ENCODE measurements around a stretch of chr3.

DNA sequence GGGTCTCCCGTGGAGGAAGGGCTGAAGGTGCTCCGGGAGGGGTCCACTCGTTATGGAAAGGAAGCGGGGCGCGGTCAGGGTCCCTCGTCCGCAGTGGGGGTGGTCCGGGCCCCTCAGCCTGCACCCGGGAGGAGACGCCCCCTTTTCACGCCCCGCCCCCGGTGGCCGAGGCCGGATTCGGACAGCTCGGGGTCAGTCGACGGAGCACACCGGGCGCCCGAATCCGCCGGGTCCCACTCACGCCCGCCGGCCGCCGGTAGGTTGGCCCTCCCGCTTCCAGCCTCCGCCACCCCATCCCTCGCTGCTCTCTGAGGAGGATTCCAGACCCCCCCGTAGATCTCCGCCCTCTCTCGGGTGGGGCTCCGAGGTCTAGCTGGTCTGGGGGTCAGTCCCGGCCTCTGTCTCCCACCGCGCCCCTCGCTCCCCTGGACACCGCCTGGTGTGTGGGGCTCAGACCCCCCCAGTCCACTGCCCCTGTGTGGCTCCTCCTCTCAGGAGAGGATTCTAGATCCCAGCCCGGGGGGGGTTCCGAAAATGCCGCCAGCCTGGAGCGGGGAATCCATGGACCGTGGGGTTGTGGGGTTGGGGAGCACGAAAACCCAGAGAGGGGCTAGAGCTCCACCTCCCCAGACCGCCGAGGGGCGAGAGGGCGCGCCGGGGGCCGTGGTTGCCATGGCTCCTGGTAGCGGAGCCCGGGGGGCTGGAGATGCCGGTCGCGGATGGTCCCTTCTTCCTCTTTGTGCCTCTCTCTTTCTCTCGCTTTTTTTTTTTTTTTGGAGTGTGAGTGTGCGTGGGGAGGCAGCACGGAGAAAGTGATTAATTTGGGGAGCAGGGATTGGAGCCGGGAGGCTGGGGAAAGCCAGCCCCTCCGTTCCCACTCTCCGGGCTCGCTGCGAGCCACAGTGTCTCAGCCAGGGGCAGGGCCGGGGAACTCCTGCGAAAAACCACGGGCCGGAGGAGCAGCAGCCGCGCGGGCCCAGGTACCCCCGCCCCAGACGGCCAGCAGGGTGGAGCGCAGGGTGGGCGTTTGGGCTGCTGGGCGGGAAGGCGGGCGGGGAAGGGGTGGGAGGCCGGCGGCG, 889 bp downstream of the CHL1 start:
- PRO-cap, 8 experiments, result no peak in any of the 8 experiments

DNA sequence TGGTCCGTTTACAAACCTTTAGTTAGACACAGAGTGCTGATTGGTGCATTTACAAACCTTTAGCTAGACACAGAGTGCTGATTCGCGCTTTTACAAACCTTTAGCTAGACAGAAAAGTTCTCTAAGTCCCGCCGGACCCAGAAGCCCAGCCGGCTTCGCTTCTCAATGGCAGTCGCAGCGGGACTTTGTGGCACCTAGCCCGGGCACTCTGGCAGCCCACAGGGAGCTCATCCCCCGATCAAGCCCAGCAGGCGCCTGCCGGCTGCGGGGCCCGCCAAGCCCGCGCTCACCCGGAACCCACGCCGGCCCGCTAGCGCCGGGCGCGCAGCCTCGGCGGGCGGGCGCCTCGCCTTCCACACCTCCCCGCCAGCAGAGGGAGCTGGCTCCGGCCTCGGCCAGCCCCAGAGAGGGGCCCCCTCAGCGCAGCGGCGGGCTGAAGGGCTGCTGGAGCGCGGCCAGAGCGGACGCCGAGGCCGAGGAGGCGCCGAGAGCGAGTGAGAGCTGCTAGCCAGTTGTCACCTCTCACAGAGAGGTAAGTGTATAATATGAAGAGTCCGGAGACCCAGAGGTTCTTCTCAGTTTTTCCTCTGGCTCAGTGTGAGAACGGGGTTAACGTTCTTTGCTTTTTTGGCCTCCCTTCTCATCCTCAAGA, 339.4 kb downstream of the CHL1 start:
- PRO-cap, 8 experiments, result no peak in any of the 8 experiments

GRCh38 chr3:2099685-2100121, 1.0 kb downstream of the CNTN4 start:
- PRO-cap, 8 experiments, result no peak in any of the 8 experiments

DNA sequence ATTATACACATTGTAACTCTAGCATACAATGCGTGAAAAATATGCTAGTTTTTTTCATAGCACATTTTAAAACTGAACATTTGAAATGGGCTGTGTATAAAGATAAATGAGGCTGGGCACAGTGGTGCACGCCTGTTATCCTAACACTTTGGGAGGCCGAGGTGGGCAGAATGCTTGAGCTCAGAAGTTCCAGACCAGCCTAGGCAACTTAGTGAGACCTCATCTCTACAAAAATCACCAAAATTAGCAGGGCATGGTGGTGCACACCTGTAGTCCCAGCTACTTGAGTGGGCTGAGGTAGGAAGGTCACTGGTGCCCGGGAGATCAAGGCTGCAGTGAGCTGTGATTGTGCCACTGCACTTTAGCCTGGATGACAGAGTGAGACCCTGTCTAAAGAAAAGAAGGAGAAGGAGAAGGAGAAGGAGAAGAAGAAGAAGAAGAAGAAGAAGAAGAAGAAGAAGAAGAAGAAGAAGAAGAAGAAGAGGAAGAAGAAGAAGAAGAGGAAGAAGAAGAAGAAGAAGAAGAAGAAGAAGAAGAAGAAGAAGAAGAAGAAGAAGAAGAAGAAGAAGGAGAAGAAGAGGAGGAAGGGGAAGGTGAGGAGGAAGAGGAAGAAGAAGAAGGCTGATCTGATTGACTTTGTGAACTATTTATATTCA, 188.7 kb downstream of the CNTN4 start:
- PRO-cap, 8 experiments, result no peak in any of the 8 experiments

DNA sequence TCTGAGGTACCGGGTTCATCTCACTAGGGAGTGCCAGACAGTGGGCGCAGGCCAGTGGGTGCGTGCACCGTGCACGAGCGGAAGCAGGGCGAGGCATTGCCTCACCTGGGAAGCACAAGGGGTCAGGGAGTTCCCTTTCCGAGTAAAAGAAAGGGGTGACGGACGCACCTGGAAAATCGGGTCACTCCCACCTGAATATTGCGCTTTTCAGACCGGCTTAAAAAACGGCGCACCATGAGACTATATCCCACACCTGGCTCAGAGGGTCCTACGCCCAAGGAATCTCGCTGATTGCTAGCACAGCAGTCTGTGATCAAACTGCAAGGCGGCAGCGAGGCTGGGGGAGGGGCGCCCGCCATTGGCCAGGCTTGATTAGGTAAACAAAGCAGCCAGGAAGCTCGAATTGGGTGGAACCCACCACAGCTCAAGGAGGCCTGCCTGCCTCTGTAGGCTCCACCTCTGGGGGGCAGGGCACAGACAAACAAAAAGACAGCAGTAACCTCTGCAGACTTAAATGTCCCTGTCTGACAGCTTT, 49.8 kb upstream of the SETMAR start:
- PRO-cap, 8 experiments, result peak in 1 of 8 experiments; most common plus-strand start position 145 of the sequence (in 1)

DNA sequence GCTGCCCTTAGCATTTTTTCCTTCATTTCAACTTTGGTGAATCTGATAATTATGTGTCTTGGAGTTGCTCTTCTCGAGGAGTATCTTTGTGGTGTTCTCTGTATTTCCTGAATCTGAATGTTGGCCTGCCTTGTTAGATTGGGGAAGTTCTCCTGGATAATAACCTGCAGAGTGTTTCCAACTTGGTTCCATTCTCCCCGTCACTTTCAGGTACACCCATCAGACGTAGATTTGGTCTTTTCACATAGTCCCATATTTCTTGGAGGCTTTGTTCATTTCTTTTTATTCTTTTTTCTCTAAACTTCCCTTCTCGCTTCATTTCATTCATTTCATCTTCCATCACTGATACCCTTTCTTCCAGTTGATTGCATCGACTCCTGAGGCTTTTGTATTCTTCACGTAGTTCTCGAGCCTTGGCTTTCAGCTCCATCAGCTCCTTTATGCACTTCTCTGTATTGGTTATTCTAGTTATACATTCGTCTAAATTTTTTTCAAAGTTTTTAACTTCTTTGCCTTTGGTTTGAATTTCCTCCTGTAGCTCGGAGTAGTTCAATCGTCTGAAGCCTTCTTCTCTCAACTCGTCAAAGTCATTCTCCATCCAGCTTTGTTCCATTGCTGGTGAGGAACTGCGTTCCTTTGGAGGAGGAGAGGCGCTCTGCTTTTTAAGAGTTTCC, 63.1 kb downstream of the SETMAR start:
- PRO-cap, 8 experiments, result no peak in any of the 8 experiments

DNA sequence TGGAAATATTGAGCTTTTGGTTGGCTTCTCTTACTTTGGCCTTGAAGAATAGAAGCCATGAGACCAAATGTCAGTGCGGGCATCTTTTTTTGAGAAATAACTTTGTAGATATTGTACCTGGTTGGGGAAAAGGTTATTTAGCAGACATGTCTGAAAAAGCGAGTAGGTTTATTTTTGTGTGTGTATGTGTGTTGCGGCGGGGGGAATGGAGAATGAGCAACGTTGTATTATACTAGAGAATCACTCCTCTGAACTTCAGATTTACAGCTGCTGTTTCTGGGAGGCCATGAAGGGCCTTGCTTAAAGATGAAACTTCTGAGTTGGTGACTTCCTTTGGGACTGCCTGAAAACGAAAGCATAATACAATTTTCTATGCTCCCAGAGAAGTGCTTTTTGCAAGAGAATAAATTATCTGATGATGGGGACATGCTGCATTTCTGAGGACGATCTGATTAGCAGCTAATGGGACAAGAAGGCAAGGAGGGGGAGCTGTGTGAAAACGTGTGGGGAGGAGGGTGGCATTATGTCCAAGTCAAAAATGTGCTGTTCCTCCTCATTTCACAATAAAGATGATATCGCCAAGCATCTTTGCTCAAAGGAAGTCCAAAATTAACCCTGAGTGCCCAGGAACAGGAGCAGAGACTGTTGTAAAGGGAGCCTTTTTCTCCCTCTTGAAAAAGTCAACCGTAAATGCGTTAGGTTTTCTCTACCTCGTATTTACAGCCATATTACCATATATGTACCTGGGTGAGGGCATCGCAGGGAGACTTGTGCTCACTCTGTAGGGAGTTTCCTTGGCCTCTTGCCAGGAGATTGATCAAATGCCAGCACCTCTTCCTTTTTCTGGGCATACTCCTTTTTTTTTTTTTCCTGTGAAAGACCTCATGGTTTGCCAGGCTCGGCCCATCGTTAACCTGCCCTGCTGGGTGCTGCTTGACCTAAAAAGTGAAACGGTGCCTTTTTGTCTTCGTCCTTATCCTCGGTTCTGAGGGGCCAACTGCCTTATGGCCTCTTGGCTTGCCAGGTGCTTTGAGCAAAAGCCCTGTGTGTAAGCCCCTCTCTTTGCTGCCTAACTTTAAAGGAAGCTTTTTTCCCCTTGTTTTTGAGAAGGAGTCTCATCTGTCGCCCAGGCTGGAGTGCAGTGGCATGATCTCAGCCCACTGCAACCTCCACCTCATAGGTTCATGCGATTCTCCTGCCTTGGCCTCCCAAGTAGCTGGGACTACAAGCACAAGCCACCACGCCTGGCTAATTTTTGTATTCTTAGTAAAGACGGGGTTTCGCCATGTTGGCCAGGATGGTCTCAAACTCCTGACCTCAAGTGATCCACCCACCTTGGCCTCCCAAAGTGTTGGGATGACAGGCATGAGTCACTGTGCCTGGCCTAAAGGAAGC, 11.5 kb downstream of the ITPR1 start:
- PRO-cap, 8 experiments, result no peak in any of the 8 experiments

DNA sequence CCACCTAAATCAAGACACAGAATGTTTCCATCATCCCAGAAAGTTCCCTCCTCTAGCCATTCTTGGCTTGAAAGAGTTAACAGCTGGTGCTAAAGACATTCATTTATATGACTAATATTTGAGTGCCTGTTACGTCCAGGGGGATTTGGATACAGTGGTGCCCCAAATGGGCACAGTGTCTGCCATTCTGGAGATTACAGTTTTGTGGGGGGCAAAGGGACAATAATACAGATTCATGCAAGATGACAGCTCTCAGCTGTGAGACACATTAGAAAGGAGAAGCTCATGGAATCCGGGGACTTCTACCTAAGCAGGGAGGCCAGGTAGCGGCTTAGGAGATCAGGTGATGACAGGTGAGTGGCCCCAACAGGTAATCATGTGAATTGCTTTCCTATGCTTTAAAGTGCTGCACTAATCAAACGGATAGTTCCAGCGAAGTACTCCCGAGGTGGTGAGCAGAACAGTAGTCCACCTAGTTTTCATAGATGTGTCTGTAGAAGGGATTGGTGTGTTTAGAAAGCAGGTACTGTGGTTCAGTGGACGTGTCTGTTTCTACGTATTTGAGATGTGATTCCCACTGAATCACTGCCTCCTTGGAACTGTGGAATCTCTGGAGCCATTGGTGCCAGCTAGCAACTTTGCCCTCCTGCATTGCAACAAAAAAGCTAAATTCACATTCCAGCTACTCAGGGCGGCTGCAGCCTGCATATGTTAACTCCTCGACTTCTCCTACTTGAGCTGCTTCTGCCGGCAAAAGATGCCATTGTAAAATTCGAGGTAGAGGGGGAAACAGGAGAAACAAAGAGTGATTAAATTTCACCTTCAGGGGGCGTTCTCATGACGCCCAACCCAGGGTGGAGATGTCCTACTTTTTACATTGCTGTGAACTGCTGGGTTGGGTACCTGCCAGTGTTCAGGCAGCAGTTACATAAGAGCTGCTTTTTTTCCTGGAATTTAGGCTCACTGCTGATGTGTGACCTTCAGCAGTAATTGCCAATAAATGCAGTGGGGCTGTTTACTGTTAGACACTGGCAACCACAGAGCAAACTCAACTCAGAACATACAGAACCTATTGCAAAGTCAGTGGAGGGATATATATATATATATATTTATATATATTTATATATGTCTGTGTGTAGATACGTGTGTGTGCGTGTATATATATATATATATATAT, 227.3 kb downstream of the ITPR1 start:
- PRO-cap, 8 experiments, result no peak in any of the 8 experiments

DNA sequence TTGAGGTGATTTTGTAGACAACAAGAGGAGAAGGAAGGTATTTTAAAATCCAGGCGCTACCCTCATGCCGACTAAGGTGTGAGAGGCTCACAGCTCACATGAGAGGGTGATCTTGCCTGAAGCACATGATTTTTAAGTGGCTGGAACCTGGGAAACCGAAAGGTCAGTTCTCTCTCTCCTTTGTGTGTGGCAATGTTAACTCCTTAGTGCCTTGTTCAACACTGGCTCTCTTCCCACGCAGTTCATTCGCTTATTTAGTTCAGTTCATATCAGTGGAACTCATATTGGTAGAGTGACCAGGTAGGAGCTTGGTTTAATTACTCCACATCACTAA, 236.2 kb downstream of the ITPR1 start:
- PRO-cap, 8 experiments, result no peak in any of the 8 experiments

DNA sequence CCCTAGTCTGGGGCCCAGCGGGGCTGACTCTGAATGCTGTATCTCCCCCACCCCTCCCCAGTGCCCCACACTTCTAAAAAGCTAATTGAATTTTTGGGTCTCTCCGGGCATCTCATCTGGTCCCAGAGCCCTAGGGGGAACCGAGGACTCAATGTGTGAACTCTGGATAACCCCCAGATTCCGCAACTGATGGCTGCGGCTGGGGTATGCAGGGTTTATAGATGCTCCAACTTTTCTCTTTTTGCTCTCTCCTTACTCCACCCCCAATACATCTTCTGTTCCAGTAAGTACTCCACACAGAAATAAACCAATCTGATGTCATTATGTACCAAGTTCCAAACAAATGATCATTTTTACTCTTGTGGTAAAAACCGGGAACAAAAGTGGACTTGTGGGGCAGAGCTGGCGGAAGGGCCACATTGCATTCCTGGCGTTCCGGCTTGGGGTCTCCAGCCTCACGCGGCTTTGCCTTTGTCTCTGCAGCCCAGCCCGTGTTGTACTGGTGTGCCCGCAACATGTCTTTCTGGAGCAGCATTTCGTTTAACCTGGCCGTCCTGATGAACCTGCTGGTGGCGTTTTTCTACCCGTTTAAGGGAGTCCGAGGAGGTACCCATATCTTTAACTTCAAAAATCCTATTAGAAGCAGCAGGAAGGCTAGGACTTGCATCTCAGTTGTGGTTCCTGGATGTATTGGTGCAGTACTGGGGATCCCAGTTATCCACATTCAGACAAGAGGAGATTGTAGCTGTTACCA, 184.5 kb upstream of the BHLHE40 start:
- PRO-cap, 8 experiments, result no peak in any of the 8 experiments

DNA sequence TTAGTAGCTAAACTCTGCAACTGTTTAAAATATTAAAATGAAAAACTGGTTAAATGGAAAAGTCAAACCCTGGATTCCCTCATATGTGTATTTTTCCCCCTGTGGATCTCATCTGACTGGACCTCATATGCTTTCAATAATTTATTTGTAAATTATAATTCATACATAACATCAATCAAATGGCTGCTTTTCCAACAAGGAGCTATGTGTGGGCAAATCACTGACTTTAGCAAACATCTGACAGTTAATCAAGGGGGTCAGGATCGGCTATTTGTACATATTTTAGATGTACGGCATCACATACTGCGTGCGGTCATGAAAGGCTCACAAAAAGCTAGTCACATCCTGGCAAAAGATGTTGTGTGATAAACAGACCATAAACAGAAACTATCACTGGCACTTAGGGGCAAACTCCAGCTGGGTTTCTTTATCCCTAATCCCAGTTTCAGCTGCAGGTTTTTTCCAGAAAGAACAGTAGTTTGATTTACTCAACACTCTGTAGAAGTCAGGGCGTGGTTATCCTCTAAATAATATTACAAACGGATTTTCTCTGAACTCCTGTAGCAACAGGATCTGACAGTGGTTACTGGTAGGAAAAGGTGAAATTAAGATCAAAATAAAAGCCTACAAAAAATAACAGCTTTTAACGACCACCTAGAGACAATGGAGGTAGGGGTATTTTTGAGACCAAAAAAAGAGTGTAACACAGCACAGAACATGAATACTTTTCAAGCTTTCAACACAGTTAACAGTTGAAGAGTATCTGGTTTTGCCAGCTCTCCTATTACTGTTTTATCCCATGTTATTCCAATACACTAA, 112.4 kb upstream of the BHLHE40 start:
- PRO-cap, 8 experiments, result no peak in any of the 8 experiments

GRCh38 chr3:4906052-4906759, 73.0 kb upstream of the BHLHE40 start:
- PRO-cap, 8 experiments, result peak in 1 of 8 experiments; most common minus-strand start chr3:4906277 (in 1)

- PRO-cap, 8 experiments, result peak in 8 of 8 experiments; most common plus-strand start chr3:4977378 (in 5); most common minus-strand start chr3:4977230 (in 7)
These were observed 2.2 kb upstream of the BHLHE40 start for GRCh38 chr3:4976709-4977835.

DNA sequence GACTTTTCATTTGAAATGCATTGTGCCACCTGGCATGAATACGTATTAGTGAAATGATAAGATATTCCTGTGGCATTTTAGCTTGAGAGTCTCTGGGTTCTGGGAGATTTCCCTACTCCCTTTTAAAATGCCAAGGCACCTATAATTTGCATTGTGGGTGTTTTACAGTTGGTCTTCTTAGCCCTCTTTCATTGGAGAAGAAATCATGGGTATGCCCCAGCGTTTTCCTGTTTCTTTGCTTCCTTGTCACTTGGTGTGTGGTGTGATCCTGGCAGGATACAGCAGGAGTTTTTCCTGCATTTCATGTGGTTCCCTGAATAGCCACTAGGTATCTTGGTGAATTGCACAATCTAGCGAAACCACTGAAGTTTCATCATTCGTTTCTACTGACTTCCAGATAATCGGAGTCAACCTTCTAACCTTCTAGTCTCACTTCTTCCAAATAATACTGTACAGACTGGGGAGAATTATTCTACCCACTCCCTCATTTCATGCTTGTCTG, 2.5 kb downstream of the BHLHE40 start:
- PRO-cap, 8 experiments, result peak in 3 of 8 experiments; most common plus-strand start position 83 of the sequence (in 3)

DNA sequence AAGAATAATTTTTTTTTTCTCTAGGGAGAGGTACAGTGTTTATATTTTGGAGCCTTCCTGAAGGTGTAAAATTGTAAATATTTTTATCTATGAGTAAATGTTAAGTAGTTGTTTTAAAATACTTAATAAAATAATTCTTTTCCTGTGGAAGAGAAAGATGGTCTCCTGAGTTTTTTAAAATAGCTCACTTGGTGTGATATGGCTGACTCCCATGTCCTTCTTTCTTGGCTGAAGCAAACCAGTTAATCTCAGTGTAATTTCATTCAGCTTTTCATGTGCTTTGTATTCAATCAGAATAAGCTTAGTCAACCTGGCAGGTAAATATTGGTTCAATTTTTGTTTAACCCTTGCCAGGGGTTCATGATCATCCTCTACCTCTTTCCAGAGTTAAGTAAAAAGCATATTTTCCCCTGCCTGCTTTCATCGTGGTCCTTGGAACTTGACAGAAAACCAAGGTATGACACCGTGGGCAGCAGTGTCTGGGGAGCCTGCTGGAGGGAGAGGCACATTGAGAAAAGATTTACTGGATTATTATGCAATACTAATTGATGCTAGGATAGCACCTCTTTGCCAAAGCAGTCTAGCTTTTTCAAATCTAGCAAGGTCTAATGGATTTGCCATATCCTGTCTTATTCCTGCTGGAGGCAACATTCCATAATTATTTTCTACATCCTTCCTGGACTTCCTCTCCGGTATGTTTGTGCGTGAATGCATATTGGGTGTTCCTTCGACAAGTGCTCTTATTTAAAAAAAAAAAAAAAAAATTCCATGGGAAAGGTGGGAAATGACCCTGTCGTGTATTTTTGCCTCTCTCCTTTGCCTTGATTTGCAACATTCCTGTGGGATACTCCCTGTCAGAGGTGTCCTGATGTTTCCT, 6.0 kb downstream of the BHLHE40 start:
- PRO-cap, 8 experiments, result peak in 1 of 8 experiments; most common plus-strand start position 486 of the sequence (in 1)

DNA sequence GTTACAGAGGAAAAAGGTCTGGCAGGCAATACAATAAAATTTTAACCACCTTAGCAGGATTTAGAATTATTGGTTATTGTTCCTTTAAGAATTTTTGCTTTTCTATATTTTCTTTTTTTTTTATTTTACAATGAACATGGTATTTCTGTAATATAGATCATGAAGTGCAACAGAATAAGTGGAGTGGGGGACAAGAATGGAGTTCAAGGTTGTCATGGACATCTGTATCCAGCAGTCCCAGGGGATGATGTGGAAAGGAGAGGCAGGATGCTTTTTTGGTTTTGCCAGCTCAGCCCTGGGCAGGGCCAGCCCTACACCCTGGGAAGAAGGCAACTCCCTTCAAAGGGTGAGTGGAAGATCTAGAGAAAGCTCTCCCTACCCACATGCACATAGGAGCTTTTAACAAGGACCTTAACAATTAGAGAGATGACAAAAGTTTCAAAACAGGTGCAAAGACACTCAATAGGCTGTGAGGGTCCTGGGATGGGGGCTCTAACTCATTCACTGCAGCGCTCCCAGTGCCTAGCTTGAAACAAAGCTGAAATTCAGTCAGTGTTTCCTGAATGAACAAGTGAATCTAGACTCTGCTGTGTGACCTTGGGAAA, 14.0 kb downstream of the BHLHE40 start:
- PRO-cap, 8 experiments, result no peak in any of the 8 experiments

DNA sequence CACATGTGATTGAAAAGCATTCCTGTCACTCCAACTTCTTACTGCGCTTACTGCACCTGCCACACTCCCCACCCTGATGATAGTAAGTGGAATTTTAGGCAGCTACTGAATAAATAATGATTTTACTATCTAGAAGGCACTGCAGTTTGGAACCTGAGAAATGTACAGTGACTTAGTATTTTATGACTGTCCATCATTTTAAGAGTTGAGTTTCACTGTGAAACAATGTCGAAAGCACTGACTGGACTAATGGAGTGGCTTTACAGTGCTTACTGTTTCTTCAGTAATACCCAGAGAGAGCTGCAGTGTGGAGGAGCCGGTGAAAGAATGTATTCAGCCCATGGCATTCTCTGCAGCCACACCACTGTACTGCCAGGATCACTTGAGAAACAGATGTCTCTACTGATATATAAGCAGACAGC, 16.5 kb downstream of the ARL8B start:
- PRO-cap, 8 experiments, result peak in 3 of 8 experiments; most common plus-strand start position 296 of the sequence (in 2)

- PRO-cap, 8 experiments, result no peak in any of the 8 experiments
These were observed 6.0 kb upstream of the EDEM1 start for GRCh38 chr3:5181060-5182425.

DNA sequence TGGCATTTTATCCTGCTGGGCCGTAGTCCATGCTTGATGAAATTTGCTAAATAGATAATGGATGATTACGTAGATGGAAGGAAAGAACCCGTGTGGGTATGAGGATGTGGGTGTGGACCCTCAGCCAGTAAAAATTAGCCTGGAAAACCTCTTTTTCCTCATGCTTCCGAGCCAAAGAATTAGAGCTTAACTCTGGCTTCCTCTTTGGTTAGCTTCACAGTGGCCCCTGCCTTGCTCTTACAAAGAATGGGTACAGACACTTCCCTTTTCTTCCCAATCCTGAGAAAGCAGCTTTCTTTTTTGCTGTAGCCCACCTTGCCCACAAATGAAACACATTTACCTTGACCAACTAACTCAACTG, 786.1 kb downstream of the GRM7 start:
- PRO-cap, 8 experiments, result no peak in any of the 8 experiments

DNA sequence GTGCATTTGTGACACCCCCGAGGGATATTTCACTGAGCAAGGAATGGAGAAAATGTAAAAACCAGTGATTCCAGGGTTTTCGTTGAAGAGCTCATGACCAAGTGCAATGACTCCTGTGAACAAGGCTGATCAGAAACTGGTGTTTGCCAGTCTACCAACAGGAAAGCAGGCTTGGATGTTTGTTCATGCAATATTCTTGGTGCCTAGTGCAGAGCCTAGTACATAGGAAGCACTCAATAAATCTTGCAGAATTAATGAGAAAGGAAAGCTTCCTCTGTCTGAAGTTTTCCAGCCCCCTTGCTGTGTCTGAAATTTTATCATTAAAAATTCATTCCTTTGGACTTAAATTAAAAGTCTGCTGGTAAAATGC, 64.6 kb upstream of the LMCD1 start:
- PRO-cap, 8 experiments, result no peak in any of the 8 experiments